Karpas-422 (cell line): Measurements from ENCODE around the genes RSPO3 and ARHGAP18.

- PRO-cap: no peak
- RAMPAGE, long total RNA: no peak
Measured at GRCh38 chr6:125219604-125220205, 66.1 kb downstream of the TPD52L1 start.

- PRO-cap: no peak
- RAMPAGE, long total RNA: no peak
Measured at GRCh38 chr6:125251684-125252239, 50.0 kb downstream of the HDDC2 start.

- PRO-cap: no peak
- RAMPAGE, long total RNA: no peak
Measured at GRCh38 chr6:125362911-125364351, 61.7 kb upstream of the HDDC2 start.

DNA sequence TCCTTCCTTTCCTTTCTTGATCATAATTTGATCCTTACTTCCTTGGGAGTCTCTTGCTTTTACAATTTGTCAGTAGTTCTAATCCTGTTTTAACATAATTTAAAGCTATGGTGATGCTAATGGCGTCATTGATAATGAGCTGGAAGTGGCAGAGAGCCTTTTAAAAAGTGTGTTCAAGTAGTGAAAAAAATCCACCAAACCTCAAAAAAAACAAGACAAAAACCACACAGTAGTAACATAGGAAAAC lies 128.7 kb upstream of the HDDC2 start:
- PRO-cap: no peak
- RAMPAGE, long total RNA: no peak

DNA sequence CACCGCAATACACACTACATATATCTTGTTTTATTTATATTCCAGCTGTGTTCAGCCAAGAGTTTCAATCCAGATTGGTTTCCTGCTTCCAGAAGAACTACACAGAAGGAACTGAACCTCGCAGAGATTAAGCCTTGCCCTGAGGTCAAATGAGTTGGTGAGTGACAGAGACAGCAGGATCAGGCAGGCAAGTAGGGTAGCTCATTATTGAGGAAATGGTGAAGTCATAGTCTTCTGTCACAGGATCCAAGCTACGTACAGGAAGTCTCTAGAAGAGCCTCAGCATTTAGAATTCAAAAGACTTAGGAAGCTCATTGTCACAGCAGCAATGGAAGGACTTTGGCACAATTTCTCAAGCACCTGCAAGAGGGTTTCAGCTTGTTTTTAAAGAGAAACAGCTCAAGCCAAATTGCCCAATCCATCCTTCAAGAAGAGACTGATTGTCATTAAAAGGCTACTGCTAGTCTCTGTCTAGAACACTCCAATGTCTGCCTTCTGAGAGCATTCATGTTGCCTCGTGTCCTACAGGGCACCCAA lies 109.7 kb upstream of the HEY2 start:
- PRO-cap: no peak
- RAMPAGE, long total RNA: no peak

DNA sequence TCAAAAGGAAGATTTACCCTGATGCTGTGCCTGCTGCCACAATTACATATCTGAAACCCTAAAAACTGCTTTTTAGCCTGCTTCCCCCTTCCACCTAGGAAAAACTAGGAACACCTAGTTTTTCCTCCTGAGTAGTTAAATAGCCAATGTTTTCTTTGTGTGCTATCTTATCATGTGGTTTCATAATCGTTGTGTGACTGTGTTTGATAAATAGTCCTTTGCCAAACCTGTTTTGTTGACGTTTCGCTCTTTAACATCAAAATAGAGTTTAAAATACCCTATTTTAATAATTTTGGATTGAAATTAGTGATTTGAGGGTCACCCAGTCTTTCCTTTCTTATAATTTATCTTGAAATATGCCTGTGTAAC lies 28.2 kb downstream of the NCOA7 start:
- PRO-cap: no peak
- RAMPAGE, long total RNA: no peak

DNA sequence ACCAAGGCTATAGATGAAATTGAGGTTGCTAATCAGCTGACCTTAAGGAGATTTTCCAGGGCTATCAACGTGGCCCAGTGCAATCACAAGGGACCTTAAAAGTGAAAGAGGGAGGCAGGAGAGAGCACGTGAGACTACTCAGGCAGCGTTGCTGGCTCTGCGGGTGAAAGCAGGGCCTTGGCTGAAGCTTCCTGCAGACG lies 78.7 kb downstream of the NCOA7 start:
- PRO-cap: no peak
- RAMPAGE, long total RNA: no peak

- PRO-cap: no peak
- RAMPAGE, long total RNA: no peak
Measured at GRCh38 chr6:127118544-127119541, at the start of gene RSPO3. Gene RSPO3, plus strand, starts transcription at chr6:127118671.

DNA sequence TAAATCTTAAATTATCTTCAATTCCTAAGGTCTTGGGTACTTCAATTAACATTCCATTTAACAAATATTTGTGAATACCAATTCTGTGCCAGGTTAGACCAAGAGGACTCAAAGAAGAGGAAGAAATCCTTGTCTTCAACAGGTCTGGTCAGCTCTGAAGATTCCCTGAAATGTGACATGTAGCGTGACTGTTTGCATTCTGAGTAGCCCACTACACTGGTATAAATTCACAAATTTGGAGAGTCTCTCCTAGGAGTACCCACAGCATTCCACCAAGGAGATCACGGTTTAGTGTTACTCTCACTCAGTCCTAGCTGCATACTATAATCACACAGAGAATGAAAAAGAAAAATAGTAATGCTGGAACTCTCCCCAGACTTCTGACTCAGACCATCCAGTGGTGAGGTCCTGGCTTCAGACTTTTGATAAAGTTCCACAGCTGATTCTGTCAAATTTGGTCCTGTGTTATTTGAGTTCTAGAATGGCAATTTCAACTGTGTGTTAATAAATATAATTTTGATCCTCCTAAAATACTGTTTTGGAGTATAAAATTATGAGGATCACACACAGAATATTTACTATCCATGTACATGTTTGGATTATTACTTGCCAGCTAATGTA lies 4.9 kb upstream of the KIAA0408 start:
- PRO-cap: no peak
- RAMPAGE, long total RNA: no peak

- PRO-cap: no peak
- RAMPAGE, long total RNA: no peak
Measured at GRCh38 chr6:127515343-127516322, 56.4 kb upstream of the KIAA0408 start.

DNA sequence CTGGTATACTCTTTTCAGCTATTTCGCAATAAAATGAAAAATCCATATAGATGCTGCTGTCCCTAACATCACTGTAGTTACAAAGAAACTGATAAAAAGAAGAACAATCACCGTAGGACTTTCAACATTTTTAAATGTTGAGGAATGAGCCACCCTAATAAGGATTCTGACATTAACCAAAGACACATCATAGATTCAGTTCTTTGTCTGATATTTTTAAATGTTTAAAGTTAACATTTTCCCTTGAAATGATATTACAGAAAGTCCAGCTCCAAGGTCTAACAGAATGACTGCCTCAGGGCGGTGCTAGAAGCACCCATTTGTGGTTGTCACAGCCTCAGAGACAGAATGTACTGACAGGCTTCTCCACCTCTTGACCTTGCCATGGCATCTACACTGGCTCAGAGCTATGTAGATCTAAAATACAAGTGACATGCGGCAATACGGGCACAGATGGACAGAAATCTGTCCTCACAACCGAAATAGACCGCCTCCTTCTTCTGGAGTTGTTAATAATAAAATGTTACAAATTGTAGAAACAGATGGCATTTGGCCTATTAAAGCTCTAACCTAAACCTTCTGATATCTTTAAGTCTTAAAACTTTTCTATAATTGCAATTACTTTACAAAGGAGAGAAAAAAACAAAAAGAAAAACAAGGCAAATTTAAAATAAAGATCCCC lies 167.2 kb upstream of the THEMIS start:
- PRO-cap: no peak
- RAMPAGE, long total RNA: no peak

- PRO-cap: no peak
- RAMPAGE, long total RNA: no peak
Measured at GRCh38 chr6:128124428-128124994, 223.7 kb upstream of the THEMIS start.

DNA sequence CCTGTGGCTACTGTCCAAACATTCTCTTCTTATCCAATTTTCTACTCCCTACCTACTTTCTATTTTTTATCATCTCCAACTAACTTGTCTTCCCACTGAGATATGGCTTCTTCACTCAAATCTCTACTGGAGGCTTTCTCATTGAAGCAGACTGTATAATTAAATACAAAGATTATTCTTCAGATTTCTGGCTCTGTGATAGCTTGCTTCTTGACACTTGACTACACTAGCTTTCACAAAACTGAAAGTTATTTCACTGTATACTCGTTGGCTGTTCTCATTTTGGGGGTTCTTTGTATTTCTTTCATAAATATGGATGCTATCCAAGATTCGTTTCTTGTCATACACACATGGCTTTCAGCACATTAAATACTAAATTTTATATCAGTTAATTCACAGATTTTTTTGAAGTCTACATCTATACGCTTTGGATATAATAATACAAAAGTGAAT lies 232.5 kb downstream of the PTPRK start:
- PRO-cap: no peak
- RAMPAGE, long total RNA: no peak

DNA sequence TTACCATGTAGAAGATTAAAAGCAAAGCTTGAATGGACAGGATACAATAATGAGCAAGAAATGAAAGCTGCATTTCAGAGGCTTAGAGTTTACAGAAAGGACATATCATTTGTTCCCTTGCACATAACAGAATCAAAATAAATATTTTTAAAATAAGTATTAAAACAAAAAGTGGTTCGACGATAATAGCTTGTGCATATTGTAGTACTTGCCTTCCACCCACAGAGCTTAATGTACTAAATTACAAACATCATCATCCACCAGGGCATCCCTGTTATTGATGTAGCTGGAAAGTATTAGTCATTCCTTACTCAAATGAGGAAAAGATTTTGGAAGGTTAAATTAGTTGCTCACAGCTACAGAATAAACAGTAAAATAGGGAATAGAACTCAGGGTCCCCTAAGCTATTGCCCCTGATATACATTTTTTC lies 150.4 kb downstream of the PTPRK start:
- PRO-cap: no peak
- RAMPAGE, long total RNA: no peak

- PRO-cap: no peak
- RAMPAGE, long total RNA: no peak
Measured at GRCh38 chr6:128997607-128998260, 114.8 kb downstream of the LAMA2 start.

DNA sequence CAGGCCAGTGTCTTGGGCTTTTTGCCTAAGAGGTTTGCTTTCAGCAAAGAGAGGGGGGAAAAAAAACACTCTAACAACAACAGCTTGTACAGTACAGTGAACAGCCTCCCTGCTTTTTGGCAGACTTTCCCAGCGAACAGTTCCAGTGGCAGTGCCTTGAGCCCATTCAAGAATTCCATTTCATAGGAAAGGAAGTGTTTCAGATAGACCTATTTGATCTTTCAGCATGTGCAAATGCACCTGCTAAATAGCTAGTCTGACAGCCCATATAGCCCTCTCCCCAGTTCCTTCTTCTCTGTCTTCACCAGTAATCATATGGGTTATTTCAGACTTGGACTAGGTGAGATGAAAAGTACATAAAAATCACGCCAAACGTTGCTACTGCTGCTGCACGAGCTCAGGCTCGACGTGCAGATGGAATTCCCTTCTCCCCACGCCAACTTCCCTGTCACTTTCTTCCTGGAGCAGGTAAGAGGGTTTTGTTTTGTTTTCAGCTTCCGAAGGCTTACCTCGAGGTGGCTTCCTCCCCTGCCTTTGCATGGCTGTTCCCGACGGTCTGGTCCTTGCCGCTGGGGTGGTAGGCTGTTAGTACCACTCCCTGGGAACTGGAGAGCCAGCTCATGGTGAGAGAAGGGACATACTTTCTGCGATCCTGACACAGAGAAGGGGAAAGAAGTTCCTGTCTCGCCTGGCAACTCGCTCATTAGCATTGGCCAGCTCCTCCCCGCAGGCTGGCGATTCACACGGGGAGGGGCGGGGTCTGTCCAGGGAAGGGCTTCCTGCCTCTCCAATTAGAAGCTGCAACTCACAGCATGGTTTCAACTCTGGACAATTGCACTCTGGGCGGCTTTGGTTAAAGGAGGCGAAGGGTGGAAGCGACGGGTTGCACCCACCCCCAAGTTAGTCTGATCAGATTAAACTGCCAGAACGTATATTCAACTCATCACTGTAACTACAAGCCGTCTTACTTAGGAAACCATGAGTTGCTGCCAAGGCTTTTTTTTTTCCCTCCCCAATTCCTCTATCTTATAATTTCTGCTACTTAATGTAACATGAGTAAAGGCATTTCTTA lies at the start of gene ARHGAP18:
TSS of gene ARHGAP18 (minus strand) at position 663 of the 1,072 bp plus-strand sequence.
- PRO-cap: no peak
- RAMPAGE, long total RNA: no peak

DNA sequence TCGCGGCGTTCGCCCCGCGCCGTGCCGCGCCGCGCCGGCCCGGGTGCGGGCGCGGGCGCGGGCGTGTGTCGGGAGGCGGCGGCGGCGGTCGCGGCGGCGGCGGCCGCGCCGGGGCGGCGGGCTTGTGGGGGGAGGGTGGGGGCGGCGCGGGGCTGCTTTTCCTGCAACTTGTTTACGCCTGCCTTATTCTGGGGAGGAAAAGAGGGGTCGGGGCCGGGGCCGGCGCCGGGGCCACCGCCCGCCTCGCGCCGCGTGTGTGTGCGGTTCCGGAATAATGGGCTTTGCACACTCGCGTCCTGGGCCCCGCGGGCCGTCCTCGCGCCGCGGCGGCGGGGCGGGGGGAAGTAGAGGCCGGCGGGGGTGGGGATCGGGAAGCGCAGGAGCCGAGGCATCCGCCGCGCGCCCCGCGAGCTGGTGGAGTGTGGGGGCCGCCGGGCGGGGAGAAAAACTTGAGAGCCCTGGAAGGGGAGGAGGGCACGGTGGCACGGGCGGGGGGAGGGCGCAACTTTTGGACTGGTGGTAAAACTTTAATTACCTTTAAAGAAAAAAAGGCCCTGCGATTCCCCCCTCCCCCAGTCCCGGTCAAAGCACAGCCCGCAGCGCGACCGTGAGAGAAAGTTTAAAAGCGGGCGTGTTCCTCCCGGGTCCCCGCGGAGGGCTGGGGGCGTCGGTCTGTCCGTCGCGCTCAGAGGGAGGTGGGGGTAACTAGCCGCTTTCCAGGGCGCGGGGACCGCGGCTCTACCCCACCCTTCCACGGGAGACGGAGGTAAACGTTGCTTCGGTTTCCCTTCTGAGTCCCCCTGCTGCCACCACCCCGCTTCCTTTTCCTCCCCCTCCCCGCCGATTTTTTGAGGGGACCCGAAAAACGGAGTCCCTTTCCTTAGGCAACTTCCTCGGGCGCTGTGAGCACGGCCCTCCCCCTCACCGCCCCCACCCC lies 1.8 kb downstream of the L3MBTL3 start:
- PRO-cap: no peak
- RAMPAGE, long total RNA: no peak

GRCh38 chr6:130507425-130508000 lies 141.7 kb downstream of the TMEM200A start:
- PRO-cap: no peak
- RAMPAGE, long total RNA: no peak

DNA sequence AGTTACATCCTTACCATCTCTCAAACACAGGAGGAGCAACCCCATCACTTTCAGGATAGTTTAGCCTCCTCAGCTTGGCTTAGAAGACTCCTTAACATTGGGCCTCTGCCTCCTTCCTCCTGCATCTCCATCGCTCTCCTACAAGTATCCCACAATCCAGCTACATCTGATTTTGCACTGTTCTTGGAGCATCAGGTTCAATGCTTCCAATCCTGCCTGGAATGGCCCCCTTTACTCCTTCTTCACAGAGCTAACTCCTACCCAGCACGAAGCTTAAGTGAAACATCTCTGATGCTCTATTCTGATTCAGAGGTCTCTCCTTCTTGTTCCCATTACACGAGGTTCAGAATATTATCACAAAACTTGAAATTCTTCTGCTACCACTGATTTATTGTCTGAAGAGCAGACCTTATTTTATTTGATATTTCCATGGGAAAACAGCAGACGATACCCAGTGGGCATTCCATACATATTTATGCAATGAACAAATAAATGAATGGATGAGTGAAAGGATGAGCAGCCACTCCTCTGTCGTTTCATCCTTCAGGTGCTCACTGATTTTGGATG lies 25.5 kb downstream of the SMLR1 start:
- PRO-cap: no peak
- RAMPAGE, long total RNA: no peak

DNA sequence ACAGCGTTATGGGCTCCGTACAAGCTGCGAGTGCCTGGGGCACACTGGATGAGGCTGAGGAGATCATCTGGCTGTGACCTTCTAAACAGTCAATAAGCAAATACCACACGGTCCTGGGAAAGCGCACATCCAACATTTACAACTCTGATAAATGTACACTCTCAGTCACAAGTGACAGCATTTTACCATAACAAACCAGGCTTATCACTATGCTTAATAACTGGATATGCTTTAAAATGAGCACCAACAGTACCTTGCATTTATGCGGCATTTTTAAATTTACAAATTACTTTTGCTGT lies 37.2 kb downstream of the SMLR1 start:
- PRO-cap: no peak
- RAMPAGE, long total RNA: no peak